Smooth muscle cell (in vitro differentiated cells): ENCODE data around the genes GATAD2A, YJEFN3 and CILP2.

- RAMPAGE, long total RNA = no peak
Measured at GRCh38 chr19:18765073-18765618, 26.0 kb downstream of the COMP start.

- RAMPAGE, long total RNA = no peak
Measured at GRCh38 chr19:18845654-18846312, 14.0 kb downstream of the UPF1 start.

DNA sequence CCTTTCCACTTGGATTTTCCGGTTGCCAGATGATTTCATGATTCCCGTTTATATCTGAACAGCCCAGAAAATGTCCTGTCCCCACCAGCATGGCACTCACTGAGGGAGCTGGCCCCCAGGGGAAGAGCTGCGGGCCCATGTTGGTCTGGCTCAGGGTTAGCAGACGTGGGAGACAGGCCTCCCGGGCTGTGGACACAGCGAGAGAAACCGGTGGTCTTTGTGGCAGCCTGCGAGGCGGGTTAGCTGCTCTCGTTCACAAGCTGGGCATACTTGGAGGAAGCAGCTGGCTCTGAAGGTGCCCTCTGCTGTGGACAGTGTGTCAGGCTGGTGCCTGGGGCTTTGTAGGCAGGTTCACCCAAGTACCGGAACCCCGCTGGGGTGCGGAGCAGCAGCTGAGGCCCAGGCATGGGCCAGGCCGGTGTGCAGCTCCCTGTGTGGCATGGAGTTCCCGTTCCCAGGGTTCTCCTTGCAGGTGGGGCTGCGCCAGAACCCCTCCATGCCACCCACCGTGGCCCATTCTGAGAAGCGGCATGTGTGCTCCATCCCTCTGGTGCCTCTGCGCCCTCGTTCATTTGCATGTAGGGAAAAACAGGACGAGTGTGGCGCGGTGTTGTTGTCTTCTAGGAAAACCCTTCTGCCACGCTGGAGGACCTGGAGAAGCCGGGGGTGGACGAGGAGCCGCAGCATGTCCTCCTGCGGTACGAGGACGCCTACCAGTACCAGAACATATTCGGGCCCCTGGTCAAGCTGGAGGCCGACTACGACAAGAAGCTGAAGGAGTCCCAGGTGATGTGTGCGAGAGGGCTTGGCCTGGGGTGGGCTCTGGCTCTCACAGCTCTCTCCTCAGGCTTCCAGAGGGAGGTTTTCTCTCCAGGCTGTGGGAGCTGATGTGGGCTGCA is 20.0 kb downstream of the UPF1 start:
- RAMPAGE, long total RNA = no peak

DNA sequence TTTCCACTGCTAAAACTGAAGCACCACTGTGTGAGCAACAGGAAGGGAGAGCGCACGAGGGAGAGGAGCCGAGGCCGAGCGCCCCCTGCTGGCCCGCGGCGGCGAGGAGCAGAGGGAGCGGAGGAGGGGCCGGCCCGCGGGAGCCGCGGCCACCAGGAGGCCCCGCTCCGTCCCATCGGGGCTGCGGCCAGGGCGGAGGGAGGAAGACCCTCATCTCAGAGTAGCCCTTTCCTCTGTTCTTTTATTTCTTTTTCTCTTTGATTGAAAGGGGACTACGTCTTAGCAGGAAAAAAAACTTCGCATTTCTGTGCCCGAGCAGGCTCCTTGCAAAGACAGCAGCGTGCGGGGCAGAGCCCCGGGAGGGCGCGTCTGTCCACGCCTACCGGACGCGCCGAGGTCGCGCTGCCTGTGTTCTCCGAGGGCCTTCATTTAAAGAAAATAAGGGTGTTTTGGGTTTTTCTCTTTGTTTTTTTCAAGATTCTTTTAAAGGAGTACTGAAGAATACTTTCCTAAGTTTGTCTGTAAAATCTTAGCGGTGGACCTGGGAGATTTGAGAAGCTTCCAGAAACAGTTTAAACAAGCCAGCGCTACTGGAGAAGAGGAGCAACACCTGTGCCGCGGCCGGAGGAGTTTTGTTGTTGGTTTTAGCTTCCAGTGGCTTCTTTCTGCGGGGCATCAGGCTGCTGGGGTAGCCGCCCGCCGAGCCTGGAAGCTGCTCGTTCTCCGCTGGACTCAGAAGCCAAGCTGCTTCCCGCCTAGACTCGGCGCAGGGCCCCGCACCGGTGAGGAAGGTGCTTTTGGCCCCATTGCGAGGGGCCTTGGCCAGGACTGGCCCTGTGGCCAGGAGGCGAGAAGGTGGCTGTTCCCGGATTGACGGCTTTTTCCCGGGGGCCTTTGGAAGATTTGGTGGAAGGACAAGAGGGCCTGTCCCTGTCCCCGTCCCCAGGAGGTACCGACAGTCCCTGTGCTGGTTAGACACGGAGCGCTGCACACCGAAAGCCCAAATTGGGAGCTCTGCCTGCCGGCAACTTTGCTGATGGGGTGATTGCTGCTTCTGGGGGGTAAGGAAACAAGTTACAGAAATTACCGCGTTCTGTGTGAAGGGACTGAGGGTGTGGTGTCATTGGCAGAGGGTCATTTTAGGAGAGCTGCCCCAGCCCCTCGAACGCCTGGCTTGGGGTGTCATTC is 29.0 kb downstream of the CERS1 start:
- RAMPAGE, long total RNA = no peak

DNA sequence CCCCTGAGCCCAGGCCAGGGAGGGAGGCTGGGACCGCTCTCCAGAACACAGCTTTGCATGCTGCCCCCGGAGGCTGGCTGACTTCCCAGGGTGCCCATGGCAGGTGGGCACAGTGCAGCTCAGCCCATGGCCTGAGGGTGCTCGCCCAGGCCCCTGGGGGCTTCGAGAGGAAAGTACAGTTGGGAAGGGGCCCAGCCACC is 5.7 kb downstream of the COPE start:
- RAMPAGE, long total RNA = no peak

DNA sequence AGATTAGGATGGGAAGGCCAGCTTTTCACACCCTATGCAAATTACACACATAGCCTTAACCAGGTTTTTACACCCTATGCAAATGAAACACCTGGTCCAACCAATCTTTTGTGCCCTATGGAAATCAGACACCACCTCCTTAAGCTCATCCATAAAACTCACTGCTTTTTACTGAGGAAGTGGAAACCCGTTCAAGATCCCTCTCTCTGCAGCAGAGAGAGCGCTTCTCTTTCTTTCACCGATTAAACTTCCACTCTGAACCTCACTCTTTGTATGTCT is 25.3 kb upstream of the HOMER3 start:
- RAMPAGE, long total RNA = no peak

DNA sequence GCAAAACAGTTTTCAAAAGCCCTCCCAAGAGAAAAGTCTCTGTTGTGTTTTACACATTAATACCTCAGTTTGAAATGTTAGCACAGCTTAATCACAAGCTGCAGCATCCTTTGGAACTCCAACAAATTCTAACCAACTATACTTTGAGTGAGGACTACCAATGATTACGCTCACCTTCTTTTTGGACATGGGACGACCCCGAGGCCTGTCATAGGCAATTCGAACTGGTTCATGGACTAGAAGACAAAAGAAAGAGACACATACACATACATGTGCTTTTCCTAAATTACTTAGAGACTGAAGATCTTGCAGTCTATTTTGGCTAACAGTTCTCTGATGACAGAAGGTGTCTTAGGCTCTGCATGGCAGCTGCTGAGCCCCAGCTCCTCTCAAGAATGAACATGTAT is 31.9 kb downstream of the SUGP2 start:
- RAMPAGE, long total RNA = no peak

- RAMPAGE, long total RNA = no peak
Measured at GRCh38 chr19:19024994-19026277, 7.9 kb downstream of the SUGP2 start.

GRCh38 chr19:19026278-19026626 is 7.1 kb downstream of the SUGP2 start:
- RAMPAGE, long total RNA = no peak

DNA sequence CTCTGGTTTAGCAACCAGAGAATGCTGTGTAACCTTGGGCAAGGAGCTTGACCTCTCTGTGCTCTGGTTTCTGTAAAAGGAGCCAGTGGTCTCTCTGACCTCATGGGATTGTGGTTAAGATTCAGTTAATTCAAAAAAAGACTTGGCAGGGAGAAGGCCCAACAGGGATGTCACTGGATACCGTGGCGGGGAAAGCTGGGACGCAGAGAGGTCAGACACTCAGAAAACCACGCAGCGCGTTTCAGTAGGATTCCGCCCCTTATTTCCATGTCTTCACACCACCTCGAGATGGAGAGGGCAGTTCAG is 832 bp upstream of the SLC25A42 start:
- RAMPAGE, long total RNA = no peak

DNA sequence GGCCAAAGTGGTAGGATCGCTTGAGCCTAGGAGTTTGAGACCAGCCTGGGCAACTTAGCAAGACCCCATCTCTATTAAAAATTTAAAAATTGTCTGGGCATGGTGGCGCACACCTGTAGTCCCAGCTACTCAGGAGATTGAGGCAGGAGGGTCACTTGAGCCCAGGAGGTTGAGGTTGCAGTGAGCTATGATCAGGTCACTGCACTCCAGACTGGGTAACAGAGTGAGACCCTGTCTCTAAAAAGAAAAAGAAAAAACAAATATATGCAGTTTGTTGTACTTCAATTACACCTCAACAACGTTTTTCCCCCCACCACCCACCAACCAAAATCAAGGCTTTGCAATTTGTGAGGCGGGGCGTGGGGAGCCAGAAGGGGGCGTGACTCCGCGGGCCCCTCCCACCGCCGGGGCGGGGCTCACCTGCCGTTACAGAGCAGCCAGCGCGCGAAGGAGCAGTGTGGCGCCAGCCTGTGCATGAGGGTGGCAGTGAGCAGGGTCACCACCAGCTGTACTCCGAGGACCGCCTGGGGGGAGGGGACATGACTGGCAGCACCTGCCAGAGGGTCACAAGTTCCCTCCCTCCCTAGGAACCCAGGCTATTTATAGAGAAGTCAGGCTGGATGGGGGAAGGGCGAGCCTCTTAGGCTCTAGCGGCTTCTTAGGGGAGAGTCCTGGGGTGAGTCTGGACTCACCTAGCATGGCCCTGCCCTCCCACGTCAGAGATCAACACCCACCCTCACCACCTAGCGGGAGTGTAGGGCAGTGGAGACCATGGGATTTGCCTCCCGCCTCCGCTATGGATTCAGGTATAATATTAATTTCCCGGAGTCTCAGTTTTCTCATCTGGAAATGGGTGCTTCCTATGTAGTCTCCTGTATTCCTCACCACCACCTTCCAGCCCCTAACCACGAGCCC is 3.7 kb downstream of the TMEM161A start:
- RAMPAGE, long total RNA = no peak

GRCh38 chr19:19296893-19297718 is 23.2 kb downstream of the SUGP1 start:
- RAMPAGE, long total RNA = no peak

DNA sequence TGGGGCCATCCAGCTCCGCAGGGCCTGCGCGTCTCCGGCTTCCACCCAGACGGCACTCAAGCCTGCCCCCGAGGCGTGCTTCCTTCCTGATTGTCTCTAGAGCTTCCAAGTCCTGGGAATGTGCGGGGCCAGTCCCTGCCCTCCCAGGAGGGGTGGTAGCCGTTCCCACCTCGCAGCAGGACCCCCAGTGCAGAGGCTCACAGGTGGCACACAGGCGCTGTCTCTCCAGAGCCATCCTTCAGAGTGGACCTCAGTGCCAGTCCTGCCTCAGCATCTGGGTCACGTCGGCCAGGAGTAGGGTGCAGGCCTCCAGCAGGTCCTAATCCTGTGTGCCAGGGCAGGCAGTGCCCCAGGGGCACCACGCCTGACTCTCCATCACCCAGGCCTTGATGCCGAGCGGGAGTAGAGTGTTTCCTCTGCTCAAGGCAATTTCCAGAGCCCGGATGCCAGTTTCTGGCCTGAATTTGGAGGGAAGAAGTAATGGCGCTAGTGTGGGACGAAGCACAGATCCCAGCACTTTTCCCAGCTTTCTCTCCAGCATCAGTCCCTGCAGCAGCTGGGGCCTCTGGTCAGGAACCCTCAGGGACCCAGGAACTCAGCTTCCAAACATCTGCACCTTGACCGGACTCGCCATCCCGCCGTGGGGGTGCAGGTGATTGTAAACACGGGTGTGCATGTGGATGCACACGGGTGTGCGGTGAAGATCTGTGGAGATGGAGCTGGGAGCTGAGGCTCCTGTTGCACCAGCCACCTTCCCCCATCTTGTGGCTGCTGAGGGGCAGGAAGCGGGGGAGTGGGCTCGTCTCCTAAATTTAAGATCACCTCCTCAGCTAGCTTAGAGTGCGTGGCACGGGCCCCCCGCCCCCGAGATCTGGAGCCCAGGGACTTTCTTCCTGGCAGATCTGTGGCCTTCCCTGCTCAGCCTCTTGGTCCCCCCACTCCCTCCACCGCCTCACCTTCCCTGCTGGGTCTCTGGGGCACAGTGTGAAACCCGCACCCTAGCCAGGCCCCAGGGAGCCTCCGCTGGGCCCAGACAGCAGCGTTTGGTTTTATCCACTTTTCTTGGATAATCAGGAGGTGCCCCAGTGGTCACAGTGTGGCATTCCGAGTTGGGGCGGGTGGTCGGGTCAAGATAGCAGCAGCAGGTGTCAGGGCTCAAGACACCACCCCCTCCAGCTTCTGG is 35.6 kb downstream of the MAU2 start:
- RAMPAGE, long total RNA = no peak

DNA sequence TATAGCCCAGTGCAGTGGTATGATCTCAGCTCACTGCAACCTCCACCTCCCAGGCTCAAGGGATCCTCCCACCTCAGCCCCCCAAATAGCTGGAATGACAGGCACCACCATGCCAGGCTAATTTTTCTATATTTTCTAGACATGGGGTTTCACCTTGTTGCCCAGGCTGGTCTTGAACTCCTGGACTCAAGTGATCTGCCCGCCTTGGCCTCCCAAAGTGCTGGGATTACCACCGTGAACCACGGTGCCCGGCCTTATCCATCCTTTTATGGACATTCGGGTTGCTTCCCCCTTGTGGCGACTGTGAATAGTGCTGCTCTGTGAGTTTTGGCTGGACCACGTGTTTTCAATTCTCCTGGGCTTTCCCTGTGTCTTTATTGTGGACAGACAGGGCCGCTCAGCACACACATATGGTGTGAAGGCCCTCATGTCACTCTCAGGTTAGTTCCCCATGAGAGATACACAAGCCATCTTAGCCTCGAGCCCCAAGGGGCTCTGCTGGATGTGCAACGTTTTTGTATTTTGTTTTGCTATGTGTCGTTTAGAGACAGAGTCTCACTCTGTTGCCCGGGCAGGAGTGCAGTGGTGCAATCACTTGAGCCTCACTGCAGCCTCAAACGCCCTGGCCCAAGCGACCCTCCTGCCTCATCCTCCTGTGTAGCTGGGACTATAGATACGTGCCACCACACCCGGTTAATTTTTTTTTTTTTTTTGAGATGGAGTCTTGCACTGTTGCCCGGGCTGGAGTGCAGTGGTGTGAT is 40.5 kb downstream of the MAU2 start:
- RAMPAGE, long total RNA = no peak

- RAMPAGE, long total RNA = no peak
Measured at GRCh38 chr19:19377551-19378136, 27.8 kb upstream of the GATAD2A start.

- RAMPAGE, long total RNA = no peak
Measured at GRCh38 chr19:19405603-19406397, at the start of gene GATAD2A. TSS of gene GATAD2A (plus strand) at chr19:19405675.

GRCh38 chr19:19505818-19506186 is 9.5 kb downstream of the TSSK6 start:
- RAMPAGE, long total RNA = no peak

DNA sequence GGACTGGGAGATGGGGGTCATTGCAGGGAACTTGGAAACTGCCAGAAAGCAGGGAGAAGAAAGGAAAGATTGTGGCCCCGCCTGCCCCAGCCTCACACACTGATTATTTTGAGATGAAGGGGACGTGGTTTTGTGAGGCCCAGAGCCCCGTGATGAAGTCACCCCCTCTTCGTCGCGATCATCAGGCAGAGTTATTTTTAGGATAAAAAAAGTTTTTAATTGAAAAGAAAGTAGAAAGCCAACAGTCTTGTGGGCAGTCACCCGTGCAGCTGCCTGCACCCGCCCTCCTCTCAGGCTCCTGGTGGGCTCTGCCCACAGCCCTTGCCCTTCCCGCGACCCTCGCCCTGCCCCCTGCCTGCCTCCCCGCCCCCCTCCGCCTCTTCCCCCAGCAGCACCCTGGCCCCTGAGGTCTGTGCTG is 1.9 kb upstream of the YJEFN3 start:
- RAMPAGE, long total RNA = no peak

- RAMPAGE, long total RNA = no peak
Measured at GRCh38 chr19:19528466-19529248, at the start of gene YJEFN3. TSS of gene YJEFN3 (plus strand) at chr19:19528911.

- RAMPAGE, long total RNA = no peak
Measured at GRCh38 chr19:19537623-19538544, at the start of gene CILP2. TSS of gene CILP2 (plus strand) at chr19:19538265.